Mononuclear cell (primary cell): ENCODE data around the gene TDP1.

DNA sequence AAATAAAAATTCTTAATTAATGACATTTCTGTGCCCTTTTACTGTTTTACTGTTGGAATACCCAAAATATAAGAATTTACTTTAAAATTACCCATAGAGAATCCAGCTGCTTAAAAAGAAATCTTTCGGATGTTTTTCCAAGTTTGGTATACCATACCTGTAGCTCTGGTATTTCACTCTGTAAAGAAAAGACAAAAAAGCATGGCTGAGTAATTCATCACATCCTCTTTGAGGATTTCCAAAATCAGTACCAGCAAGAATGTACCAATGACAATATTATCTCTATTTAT, 43.3 kb downstream of the GALC start:
- RRBS: no CpG with 5 or more reads among the region's 1 CpG

DNA sequence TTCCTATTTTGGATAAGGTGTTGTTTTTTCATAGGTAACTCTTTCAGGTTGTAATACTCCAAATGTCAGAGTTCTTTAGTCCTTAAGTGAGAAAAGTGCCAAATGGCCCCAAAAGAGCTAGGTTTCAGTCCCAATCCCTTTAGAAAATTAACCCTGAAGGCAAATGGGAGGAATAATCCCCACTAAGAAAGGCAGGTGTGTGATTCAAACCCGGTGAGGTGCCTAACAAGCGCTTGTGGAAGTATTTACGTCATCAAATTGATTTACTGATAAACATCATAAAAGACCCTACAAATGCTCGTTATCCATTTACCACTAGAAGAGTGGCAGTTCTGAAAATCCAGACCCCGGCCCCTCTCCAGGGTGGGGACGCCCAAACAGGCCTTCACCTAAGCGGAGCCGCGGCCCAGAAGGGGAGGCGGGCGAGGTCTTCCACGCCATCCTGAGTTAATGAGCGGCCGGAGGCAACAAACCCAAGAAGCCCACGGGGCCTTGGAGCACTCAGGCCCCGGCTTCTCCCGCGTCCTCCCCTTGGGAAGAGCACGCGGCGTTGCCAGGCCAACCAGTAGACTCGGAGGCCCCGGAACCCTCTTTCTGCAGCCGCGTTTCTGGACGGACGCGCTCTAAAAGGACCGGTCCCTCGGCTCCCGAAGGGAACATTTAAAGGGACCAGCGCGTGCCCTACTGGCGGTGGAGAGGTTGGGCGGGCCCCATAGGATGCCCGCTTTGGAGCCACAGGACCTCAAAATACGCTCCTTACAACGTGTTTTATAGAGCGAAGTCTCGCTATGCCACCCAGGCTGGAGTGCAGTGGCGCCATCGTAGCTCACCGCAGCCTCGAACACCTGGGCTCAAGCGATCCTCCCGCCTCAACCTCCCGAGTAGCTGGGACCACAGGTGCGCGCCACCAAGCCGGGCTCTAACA, 3.6 kb downstream of the PTPN21 start:
- RRBS: 8% methylated on average over 16 of the region's 50 CpGs

- RRBS: no CpG with 5 or more reads among the region's 6 CpGs
Observed at GRCh38 chr14:88845510-88846387, 21.3 kb downstream of the TTC8 start.

- RRBS: no CpG with 5 or more reads among the region's 4 CpGs
Observed at GRCh38 chr14:89258893-89259278, 158.1 kb downstream of the FOXN3 start.

GRCh38 chr14:89308378-89309028, 108.5 kb downstream of the FOXN3 start:
- RRBS: no CpG with 5 or more reads among the region's 11 CpGs

DNA sequence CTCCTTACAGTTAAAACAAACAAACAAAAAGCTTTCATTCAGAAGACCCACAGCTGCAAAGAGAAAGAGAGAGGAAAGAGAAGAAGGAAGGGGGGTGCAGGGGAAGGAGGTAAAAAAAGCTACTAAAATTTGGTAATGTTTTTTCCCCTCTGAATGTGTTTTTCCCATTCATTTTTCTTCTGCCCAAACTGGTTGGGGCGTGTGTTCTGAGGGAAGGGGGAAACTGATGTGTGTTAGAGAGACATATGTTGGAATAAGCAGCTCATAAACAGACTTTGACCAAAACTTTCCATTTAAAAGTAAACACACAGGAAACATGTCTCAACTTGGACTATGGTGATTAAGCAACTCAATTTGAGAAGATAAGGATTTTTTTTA, 77.0 kb downstream of the FOXN3 start:
- RRBS: no CpG with 5 or more reads among the region's 1 CpG

GRCh38 chr14:89341198-89341908, 75.7 kb downstream of the FOXN3 start:
- RRBS: no CpG with 5 or more reads among the region's 10 CpGs

GRCh38 chr14:89365556-89365908, 51.5 kb downstream of the FOXN3 start:
- RRBS: no CpG with 5 or more reads among the region's 4 CpGs

- RRBS: no CpG with 5 or more reads among the region's 10 CpGs
Observed at GRCh38 chr14:89578205-89579148, 161.4 kb upstream of the FOXN3 start.

DNA sequence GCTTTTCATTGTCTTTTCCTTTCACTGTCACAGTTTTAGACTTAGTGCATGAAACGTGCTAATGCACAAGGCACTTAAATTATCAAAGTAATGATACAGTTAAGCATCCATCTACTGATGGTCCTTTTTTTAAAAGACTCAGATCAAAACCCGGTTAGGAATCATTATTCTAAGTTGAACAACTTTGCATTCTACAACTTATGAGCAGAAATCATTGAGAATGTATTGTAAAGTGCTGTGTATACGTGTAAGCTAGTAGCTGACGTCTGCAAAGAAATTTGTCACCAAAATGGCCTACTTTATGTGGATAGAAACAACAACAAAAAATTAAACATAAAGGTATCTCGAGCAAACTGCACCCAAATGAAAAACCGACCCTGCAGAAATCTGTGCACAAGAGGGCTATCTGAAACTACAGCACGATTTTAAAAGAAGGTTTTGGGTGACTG, 200.4 kb upstream of the FOXN3 start:
- RRBS: no CpG with 5 or more reads among the region's 7 CpGs

DNA sequence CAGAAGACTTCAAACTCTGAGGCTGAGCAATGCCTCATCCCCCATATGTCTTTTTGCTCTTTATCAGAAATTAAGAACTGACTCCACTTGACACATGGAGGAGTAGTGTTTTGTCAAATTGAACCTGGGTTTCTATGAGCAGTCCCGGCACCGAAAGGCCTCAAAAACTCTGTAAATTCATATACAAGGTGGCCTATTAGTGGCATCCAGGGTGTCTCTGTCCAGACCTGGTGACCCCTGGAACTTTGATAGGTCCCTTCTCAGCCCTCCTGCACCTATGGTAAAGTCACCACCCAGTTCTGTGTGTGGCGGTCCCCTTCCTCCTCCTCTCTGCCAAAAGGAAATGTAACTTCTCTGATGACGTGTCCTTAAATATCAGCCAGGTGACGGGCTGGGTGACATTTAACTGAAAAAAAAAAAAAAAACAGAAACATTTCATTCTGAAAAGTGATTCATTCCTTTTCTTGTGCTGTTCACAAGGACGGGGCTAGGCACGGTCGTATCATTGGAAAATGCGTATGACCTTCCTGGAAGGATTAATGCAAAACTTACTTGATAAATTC, 204.0 kb upstream of the FOXN3 start:
- RRBS: no CpG with 5 or more reads among the region's 9 CpGs

DNA sequence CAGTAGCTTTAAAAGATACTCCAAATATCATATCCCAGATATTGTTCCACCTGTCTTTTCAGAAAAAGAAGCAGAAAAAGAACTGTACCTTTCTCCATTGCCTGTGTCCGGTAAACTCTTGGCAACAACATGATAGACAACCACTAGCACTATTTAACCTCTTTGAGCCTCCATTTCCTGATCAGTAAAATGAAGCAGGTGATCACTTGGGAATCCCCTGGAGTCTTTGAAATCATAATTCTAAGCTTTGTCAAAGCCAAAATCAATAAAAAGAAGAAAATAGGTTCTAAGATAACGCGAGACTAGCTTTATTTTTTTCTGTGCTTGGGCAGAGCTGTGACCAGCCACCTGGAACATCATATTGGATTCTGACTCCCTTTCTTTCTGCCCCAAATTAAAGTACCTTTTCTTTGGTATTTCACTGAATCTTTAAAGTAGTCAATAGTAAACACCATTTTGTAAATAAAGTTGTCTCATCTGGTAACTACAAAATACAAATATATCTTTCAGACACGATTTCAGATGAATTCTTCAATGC, 224.9 kb upstream of the FOXN3 start:
- RRBS: no CpG with 5 or more reads among the region's 4 CpGs

GRCh38 chr14:89910692-89911227, 43.8 kb downstream of the EFCAB11 start:
- RRBS: no CpG with 5 or more reads among the region's 6 CpGs

DNA sequence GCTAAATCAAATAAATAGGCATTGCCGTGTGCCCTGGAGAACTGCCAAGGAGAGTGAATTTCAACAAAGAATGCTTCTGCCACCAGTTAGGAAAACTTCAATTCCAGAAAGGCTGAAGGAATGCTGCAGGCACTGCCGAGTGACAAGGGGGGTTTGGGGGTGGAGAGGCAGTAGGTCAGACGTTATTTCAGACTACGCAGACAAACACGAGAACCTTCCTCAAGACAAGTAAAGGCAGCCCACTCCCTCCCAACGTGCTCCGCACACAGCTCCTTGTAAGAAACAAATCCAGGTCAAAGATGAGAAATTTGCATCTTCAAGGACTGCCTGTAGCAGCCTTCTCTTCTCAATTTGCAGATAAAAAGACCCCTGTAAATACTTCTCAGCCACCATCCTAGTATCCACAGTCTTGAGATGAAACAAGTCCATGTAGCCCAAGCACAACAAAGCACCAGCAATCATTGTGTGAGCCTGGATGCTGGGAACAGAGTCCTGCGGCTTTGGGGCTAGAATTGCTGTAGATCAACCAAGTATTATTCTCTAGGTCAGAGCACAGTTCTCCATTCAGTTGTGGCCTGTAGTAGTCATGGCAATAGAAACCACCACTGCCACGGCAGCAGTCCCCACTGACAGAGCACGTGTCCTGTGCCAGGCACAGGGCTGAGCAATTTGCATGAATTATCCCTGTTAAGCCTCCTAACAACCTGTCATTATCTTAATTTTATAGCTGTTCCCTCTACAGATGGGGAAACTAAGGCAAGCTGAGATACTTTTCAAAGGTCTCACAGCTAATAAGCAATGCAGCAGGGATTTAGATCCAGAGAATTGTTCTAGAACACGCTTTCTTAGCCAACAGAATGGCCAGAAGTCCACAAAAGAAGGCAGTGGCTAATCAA, 43.1 kb downstream of the EFCAB11 start:
- RRBS: no CpG with 5 or more reads among the region's 11 CpGs

GRCh38 chr14:89955549-89956640, at the start of gene TDP1:
Gene TDP1, plus strand, starts transcription at chr14:89955927.
- RRBS: 2% methylated on average over 26 of the region's 90 CpGs

DNA sequence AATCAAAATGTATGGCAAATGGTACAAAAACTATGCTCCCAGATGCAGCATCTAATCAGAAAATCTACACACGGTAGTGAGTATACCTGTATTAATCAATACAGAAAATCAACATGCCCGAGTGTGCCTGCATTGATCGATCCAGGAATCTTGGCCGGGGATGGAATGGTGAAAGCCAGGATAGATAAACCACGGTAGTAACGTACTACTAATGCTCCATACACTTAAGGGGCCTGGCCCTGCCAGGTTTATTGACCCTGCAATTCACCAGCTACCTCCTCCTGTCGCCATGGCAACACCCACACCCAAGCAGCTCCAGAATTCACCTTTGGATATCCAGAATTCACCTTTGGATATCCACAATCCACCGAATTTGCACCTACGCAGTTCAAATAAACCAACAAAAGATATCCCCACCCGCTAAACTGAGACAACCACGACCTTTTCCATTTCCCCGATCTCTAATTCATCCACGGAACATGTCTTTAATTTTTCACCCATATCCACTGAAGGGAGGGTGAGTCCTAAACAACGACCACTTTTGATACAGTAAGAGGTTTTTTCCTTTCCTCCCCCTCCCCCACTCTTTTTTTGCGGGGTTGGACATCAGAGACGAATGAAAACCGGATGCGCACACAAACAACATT, 14.8 kb upstream of the CALM1 start:
- RRBS: no CpG with 5 or more reads among the region's 18 CpGs

- RRBS: no CpG with 5 or more reads among the region's 12 CpGs
Observed at GRCh38 chr14:90401080-90401736, 4.4 kb downstream of the CALM1 start.

DNA sequence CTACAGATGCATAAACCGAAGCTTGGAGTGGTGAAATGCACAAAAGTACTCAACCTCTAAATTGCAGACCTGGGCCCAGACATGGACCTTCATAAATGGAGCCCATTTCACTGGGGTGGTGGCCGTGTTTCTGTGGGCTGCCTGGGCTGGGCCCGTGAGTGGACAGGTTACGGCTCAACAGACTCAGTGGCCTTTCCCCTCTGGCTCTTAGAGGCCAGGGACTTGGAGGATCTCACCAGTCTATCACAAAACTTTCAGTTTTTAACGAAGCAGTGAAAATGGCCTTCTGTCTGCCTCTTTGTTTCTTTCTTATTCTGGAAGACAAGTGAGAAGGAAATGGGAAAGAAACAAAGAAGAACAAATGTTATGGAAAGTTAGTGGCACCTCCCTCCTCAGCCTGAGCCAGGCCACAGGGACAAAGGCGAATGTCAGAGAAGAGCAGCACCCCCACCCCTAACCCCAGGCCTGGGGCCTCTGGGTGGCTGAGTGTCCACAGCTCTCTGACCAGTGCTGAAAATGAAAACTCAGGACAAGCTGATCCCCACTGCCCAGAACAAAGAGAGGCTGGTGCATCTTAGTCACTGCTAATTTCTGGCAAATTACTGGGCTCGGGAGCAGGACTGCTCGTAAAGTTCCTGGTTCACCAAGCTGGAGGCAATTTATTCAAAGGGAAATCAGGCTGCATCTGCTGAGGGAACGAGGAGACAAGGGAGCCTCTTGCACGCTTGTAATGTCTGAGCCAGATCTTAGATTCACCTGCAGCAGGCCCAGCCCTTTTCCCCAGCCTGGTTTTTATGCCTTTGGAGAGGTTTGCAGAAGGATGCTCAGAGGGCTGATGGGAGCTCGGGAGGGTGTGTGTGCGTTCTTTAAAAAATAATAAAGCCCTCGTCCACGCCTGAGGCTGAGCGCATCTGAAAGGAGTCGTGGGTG, 43.1 kb downstream of the CALM1 start:
- RRBS: no CpG with 5 or more reads among the region's 16 CpGs

- RRBS: no CpG with 5 or more reads among the region's 12 CpGs
Observed at GRCh38 chr14:90510010-90510818, 113.4 kb downstream of the CALM1 start.

GRCh38 chr14:90540716-90541893, 144.3 kb downstream of the CALM1 start:
- RRBS: no CpG with 5 or more reads among the region's 33 CpGs